Renal cortical epithelial cell (primary cell): ENCODE results near the genes NSMCE4A and HMX3.

- RRBS: no CpG with 5 or more reads among the region's 2 CpGs
Observed at GRCh38 chr10:121112367-121112901, 261.3 kb downstream of the WDR11 start.

- RRBS: no CpG with 5 or more reads among the region's 8 CpGs
Observed at GRCh38 chr10:121216744-121217247, 365.6 kb downstream of the WDR11 start.

DNA sequence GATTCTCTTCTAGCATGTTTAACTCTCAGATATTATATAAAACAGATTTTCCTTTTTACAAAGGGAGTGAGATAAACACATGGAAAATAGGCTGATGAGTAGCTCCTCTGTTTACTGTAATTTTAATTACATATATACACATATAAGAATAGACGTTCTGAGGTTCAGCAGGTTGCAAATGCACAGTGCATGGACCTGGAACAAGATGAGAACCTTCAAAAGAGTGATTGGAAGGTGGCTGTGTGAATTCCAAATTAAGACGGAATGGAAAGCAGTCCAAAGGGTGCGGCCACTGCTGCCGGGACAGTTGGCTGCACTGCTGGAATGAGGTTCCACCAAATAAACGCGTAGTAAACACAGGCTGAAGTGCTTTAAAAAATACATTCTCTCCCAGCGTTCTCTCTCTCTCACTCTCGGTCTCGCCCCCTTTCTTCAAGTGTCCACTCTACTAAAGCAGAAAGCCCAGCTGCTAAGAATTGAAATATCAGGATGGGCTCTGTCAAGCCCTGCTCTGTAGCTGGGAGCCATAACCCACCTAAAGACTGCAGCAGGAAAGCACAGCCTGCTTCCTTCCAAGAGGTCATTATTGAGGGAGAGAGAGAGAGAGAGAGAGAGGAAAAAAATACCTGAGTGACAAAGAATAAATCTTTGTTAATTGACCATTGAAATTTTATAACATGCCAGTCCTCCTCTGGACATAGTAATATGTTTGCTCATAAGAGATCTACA, 73.0 kb downstream of the FGFR2 start:
- RRBS: no CpG with 5 or more reads among the region's 9 CpGs

DNA sequence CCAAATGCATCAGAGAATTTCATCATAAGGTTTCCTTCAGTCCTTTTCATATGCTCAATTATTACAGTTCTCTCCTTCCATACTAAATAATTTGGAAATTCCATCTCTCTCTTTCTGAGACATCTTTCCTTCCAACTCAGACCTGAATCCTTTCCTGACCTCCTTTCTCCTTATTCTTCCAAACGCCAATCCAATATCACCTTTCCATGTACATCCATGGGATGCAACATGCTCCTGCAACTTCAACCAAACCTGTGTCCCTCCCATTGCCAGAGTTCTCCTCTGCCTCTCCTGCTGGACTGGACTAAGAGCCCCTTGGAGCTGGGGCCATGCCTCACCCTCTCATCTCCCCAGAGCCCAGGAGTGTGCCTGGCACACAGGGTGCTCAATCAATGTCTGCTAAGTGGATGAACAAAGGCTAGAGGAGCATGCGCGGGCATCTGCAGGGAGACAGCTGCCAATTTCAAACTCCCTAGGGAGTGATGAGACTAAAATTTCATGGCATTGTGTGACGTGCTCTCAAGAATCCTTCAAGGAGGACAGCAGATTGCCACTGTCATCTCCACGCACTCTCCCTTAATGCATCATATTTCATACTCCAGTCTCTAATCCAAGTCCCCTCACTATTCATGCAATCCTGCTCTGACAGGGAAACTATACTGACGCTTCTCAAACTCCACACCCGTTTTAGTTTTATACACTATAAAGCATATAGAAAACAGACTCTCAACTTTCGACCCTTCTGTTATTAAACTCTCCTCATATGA, 48.1 kb downstream of the FGFR2 start:
- RRBS: no CpG with 5 or more reads among the region's 8 CpGs

- RRBS: under 1% methylated on average over 8 of the region's 55 CpGs
Observed at GRCh38 chr10:121974972-121975451, at the start of gene NSMCE4A. TSS of gene NSMCE4A (minus strand) at chr10:121975217.

DNA sequence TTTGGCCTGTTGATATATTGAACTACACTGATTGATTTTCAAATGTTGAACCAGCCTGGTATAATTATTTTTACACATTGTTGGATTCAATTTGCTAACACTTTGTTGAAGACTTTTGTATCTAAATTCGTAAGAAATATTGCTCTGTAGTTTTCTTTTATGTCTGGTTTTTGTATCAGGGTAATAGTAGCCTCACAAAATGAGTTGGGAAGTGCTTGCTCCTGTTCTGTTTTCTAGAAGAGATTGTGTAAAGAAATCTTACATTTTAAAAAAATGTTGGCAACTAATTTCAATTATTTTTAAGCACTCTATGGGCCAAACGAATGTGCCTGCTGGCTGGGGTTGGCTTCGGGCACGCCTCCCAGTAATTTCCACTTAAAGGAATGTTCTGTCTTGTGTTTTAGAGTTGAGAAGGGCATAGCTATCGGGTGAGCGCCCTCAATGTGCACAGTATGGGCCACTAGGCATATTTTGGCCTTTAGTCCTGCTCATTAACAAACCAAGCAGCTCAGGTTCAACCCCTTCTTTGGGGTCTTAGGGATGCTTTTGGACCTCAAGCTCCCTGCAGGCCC, 40.4 kb downstream of the TACC2 start:
- RRBS: no CpG with 5 or more reads among the region's 6 CpGs

DNA sequence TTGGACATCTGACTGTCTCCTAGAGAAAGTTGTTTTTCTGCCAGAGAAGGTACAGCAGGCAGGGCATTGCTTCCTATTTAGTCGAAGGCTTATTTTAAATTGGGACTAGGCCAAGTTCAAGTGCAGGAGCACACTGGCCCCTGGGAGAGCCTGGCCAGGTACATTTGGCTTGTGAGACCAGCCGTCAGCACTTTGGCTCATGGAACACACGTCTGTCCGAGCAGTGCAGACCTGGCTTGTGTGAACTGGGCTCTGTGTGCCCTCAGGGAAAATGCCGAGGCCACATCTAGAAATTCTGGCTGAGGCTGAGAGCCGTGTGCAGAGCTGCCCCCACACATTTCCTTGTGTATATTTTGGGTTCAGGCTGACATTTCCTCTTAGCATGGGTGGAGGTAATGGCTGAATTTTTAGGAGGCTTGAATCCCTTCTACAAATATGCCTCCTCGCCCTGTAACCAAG, 113.6 kb downstream of the TACC2 start:
- RRBS: no CpG with 5 or more reads among the region's 7 CpGs

GRCh38 chr10:122116082-122116764, 127.3 kb downstream of the TACC2 start:
- RRBS: no CpG with 5 or more reads among the region's 9 CpGs

GRCh38 chr10:122161066-122161465, 110.0 kb upstream of the BTBD16 start:
- RRBS: no CpG with 5 or more reads among the region's 3 CpGs

DNA sequence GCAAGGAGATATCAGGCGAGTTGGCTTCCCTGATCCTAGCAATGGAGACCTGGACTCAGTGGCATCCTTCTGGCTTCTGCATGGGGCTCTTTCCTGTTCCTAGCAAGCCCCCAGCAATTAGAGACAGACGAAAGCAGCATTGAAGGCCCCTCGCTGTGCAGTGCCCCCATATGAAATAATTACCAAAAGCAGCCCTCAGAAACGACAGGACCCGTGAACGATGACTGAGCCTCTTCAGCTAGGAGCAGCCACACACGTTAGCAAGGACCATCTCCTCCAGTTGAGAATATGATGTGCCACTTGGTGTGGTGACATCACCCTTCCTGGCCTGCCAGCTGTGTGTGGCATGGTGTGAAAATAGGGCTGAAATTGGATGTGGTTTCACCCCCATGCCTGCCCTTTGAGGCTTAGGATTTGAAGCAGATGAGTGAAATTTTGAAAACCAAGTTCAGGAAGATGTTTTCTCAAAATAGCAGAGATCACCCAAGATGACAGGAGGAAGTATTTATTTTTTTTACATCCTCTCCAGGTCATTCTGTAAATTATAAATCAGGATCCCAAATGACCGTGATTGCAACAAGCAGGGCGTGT, 49.2 kb upstream of the BTBD16 start:
- RRBS: no CpG with 5 or more reads among the region's 9 CpGs

- RRBS: no CpG with 5 or more reads among the region's 3 CpGs
Observed at GRCh38 chr10:122379999-122380369, 5.5 kb downstream of the PLEKHA1 start.

GRCh38 chr10:122487242-122487599, 25.9 kb downstream of the HTRA1 start:
- RRBS: no CpG with 5 or more reads among the region's 7 CpGs

- RRBS: no CpG with 5 or more reads among the region's 20 CpGs
Observed at GRCh38 chr10:122491150-122491824, 29.9 kb downstream of the HTRA1 start.

GRCh38 chr10:122514183-122514744, 46.3 kb upstream of the DMBT1 start:
- RRBS: no CpG with 5 or more reads among the region's 15 CpGs

DNA sequence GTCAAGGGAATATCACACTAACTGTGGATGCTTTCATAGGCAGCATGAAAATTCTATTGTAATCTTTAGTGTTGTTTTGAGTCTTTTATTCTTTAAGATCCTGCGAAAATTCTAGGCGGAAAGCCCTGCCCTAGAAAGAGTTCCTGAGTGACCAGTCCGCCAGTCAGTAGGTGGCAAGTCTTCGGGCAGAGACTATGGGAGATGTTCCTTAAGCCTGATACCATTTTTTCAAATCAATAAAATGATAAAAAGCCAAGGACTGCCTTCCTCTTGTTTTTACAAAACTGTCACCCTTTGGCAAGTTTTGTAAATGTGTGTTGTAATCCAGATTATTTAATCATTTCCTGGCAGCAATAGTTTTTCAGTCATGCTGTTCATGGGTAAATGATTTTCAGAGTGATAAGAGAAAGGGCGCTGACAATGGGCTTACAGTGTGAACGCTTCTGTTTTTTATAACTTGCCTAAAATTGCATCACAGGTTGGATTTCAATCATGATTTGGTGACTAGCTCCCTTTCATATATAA, 19.1 kb upstream of the DMBT1 start:
- RRBS: no CpG with 5 or more reads among the region's 6 CpGs

DNA sequence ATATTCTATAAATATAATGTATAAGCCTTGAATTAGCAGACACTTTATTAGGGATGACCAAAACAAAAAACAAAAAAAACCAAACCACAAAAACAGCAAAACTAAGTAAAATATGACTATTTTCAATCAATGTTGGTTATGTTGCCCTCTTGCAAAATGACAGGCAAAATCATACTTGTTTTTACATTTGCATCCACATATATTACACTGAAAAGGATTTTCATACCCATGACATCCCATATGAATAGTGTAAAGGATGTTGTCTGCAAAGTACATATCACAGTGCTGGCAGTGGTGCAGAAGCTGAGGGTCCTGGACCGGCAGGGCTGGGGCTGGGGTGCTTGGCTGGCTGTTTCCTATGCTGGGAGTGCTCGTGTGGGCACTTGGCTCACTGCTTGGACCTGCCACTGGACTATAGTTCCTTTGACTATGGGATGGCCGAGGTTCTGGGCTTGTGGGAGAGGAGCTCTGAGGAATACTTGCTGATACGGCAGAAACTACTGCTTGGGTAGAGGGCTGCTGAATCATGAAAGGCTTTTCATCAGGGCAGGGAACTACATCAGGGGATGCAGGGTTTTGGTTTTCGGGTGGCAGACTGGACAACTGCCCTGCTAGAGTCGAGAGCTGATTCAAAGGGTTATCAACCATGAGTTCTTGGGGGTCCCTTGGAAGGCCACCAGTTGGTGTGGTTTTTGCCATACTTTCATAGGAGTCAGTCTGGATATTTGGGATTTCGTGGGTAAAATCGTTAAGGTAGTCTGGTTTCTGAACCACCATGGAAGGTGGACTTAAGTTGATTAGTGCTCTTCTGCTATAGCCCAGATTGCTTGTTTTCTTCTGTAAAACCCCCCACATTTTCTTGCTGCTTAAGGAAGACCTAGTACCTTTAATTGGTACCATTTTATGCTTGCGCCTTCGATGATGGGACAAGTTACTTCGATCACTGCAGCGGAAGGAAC, 13.7 kb downstream of the PSTK start:
- RRBS: no CpG with 5 or more reads among the region's 12 CpGs

GRCh38 chr10:123020064-123020839, 11.4 kb downstream of the ACADSB start:
- RRBS: no CpG with 5 or more reads among the region's 2 CpGs

GRCh38 chr10:123135040-123136366, at the start of gene HMX3:
TSS of gene HMX3 (plus strand) at chr10:123135970.
- RRBS: 3% methylated on average over 38 of the region's 144 CpGs

DNA sequence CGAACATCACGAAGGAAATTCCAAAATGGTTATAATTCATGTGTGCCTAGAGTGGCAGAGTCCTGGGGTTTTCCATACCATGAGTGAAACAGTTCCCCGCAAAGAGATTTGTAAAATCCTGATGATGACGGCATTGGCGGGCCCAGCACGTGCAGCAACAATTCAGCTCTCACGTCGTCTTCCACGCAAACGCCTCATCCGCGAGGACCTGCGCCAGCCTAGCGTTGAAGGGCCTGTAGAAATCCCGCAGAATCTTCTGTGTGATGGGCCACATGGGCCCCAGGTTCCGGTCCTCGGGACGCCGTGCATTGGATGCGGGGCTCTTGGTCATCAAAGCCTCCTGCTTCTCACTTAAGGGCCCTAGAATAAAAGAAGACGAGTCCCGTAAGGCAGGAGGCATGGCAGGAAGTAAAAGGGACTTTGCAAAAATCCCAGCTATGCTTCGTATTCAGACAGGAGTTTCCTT, 83.4 kb downstream of the CHST15 start:
- RRBS: no CpG with 5 or more reads among the region's 23 CpGs

DNA sequence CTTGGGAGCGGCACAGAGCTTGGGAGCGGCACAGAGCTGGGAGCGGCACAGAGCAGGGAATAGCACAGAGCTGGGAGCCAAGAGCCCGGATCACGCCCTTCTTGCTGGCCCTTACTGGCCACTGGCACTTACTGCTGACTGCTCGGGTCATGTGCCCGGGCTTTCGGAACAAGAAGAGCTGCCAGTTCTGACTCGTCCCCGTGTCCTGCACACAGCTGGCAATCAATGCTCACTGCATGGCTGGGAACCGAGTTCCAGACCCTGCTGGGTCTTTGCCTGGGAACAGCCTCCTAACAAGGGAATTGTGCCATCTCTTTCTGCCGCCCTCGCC, 49.3 kb downstream of the CHST15 start:
- RRBS: 95% methylated on average over 4 of the region's 13 CpGs